REH cell (cell line): ENCODE results near the genes EIF2AK2 and CEBPZ.

DNA sequence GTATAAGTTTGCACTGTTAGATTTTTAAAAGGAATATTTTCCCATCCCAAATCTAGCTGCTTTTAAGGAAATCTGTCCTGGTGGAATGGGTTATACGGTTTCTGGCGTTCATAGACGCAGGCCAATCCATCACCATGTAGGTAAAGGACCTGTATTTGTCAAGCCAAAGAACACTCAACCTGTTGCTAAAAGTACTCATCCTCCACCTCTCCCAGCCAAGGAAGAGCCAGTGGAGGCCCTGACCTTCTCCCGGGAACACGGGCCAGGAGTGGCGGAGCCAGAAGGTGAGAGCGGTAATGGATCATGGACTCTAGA, 219.3 kb upstream of the RASGRP3 start:
- PRO-cap: no peak

DNA sequence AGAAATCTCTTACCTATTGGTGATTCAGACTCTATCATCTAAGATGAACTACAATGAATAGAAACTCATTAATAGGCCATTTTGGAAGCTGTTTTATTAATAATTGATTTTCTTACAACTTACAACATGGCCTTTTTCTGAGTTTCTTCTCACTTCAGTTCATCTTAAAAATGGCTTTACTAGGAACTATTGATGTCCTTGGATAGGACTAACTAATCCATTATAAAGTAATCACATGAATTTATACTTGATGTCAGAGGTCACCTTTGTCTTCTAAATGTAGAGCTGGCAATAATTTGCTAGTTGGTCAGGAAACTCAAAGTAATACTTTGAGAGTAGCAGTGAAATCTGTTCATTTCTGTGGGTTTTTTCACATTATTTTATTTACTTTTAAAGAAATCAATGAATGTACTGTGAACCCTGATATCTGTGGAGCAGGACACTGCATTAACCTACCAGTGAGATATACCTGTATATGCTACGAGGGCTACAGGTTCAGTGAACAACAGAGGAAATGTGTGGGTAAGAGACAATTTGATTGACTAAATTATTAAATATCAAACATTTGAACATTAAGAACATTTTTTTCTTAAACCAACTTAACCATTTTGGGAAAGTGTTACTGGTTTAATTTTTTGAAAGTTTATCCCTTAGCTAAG, 203.1 kb upstream of the RASGRP3 start:
- PRO-cap: no peak

- PRO-cap: no peak
Measured at GRCh38 chr2:33292862-33293497, 183.5 kb upstream of the RASGRP3 start.

DNA sequence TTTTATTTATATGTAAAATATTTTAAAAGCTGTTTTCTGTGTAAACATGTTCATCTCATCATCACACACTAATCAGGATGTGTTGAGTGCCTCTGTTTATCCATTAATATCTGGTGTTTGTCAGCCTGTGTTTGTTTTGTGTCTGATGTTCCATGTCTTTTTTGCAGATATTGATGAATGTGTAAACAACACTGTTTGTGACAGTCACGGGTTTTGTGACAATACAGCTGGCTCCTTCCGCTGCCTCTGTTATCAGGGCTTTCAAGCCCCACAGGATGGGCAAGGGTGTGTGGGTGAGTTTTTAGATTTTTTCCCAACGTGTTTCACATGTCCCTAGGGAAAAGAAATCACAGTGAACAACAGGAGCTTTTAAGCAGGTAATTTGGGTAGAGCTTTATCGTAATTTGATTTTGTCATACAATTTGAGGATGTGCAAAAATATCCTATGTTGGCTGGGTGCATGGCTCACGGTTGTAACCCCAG, 133.7 kb upstream of the RASGRP3 start:
- PRO-cap: no peak

- PRO-cap: no peak
Measured at GRCh38 chr2:33479044-33479743, 2.7 kb downstream of the RASGRP3 start.

DNA sequence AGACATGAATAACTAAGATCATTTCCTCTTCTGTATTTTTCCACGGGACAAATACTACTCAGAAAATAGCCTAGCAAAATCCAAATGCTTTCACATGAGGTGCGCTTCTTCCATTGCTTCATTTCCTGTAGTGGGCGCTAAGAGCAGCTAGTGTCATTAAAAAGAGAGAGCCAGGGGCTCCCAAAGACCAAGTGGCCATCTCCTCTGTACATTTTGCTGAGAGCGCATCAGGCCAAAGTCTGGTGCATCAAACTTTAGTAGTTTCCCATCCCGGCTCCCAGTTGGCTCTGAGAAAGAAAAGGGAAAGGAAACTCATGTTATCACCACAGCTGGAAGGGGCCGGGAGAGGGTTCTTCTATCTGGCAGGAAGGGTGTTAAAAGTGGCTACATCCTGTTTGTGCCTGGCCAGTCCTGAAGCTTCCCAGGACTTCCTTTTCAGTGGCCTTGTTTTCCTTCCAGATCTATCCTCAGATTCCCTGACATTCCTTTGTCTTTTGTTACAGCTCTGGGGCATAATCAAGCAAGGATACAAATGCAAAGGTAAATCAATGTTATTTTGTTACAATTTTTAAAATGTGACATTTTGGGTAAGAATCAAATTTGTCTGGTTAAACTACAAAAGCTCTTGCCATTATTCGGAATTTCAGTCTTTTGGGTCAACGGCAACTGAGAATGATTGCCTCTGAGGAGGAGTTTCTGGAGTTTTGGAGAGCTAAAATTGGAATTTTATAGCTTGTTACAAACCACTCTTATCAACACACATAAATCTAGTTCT, 43.9 kb downstream of the FAM98A start:
- PRO-cap: no peak

DNA sequence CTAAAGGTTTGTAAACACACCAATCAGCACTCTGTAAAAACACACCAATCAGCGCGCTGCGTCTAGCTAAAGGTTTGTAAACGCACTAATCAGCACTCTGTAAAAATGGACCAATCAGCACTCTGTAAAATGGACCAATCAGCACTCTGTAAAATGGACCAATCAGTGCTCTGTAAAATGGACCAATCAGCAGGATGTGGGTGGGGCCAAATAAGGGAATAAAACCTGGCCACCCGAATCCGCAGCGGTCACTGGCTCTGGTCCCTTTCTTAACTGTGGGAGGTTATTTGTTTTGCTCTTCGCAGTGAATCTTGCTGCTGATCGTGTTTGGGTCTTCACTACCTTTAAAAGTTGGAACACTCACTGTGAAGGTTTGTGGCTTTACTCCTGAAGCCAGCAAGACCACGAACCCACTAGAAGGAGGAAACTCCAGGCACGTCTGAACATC, 198.5 kb upstream of the FAM98A start:
- PRO-cap: no peak

GRCh38 chr2:34390731-34391172, 791.7 kb upstream of the FAM98A start:
- PRO-cap: no peak

GRCh38 chr2:36097313-36097832, 258.2 kb upstream of the CRIM1 start:
- PRO-cap: no peak

DNA sequence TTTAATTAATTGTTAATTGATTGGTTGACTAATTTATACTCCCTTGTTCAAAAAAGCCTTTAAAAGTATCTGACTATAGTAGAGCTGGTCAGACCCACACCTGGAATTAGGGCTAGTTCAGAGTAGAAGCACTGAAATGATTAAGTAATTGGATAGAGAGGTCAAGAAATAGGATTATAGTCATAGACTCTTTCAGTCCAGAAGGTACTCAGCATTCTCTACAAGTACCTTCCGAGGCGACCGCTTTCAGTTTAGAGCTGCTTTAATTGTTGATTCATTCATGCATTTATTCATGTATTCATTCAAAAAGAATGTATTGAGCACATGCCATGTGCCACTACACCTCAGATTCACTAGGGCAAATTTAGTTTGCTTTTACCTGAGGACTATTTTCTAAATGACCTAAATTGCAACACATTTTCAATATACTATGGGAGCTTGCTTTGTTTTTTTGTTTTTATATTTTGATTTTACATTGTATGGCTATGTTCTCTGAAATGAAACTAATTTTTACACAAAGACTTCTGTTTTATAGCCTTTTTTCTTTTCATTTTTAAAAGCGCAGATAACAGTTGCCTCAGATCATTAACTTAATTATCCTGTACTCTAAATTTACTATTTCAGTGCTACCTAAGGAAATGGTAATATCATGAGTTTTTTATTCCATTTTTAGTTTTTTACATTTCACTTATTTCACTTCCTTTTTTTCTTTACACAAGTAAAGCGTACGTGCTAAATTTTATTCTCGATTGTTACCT, 48.8 kb downstream of the CRIM1 start:
- PRO-cap: no peak

DNA sequence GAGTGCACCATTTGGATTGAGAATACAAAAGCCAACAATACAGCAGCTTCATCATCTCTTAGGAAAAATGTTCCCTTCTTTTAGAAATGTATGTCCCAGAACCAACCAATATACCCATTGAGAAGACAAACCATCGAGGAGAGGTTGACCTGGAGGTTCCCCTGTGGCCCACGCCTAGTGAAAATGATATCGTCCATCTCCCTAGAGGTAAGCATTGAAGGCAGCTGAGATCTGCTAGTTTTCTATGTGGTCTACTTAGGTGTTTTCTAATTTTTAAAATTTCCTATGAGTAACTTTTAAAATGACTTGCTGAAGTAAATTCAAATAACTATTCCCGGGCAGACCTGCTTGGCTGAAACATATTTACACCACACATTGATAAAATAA, 53.7 kb downstream of the FEZ2 start:
- PRO-cap: no peak

- PRO-cap: no peak
Measured at GRCh38 chr2:36921204-36922018, 44.9 kb downstream of the STRN start.

- PRO-cap: no peak
Measured at GRCh38 chr2:37105397-37105842, 21.1 kb downstream of the GPATCH11 start.

DNA sequence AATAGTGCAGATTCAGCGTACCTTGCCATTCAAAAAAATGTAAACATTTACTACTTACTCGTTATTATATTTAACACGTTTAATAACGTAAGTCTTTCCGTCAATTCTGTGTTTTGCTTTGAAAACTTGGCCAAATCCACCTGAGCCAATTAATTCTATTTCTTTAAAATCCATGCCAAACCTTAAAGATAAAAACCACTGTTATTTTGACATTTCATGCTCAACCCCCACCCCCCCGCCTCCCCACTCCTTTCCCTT, 30.6 kb downstream of the EIF2AK2 start:
- PRO-cap: no peak

GRCh38 chr2:37133825-37134667, 22.7 kb downstream of the EIF2AK2 start:
- PRO-cap: no peak

DNA sequence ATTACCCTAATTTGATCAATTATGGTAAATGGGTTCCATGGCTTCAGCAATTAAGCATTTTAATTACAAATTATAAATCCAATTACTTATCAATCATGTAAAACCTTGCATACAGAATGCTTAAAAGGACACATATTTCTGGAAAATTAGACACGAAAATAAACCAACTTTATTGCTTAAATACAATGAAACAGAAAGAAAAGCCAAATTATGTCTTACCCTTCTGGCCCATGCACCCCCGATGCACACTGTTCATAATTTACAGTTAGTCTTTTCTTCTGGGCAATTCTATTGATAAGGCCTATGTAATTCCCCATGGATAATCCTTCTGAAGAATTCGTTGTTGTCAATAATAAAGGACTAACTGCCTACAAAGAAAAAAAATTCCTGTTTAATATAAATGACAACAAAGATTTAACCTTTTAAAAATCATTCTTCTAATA, 15.4 kb downstream of the EIF2AK2 start:
- PRO-cap: no peak

GRCh38 chr2:37156262-37157501, at the start of gene EIF2AK2:
Gene EIF2AK2 (minus strand): TSS chr2:37156980.
- PRO-cap: bidirectional peak, plus-strand start at chr2:37157078, minus-strand start at chr2:37156958

DNA sequence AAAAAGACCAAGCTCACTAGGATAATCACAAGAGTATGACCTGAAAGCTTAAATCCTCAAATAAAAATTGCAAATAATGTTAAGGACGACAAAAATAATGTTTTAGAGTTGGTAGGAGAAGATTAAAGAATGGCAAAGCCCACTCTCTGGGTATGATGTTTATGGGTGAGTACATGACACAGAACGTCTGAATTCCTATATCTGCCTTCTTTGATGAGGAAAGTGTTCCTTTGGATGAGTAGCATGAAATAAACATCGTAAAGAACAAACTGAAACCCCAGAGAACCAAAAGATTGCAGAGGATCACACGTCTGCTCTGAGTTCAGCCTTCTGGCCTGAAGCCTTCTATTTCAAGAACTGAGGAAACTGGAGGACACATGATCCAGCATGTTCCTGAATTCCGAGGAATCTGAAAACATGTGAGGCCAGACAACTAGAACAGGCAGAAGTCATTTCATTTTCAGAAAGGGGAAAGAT, 8.6 kb downstream of the SULT6B1 start:
- PRO-cap: no peak

DNA sequence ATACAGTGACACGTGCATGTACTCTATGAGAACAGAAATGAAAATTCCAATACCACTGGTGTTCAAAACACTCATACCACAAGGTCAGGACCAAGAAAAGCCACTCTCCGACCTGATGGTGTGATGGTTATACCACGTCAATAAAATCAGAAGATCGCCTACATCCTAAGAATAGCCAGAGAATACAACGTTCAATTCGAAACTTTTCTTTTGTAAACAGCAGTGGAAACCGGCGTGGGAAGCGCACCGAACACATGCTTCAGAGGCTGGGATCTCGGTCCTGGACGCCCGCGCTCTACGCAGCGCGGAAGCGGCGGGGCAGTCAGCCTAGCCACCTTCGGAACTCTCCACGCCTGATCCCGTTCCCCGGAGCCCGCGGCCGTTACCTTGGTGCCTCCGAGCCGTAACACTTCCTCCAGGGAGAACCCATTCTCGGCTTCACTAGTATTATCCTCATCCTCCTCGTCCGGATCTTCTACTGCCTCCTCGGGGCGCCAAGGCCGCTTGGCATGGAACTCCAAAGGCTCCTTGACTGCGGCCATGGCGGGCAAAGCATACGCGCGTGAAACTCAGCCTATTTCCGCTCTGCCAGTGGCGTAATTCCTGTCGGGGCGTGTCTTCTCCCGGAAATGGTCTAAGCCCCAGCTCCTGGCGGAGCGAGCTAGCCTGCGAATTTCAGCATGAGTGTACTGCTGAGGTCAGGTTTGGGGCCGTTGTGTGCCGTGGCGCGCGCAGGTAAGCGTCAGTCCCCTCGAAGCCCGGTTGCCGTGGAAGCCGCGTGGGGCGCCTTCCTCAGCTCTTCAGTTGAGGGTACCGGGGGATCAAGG, at the start of gene CEBPZ:
Gene CEBPZ, minus strand, starts transcription at position 571 of the 827 bp plus-strand sequence.
- PRO-cap: bidirectional peak, plus-strand start at position 321 of the sequence, minus-strand start at position 208 of the sequence; bidirectional peak, plus-strand start at position 681 of the sequence, minus-strand start at position 542 of the sequence

DNA sequence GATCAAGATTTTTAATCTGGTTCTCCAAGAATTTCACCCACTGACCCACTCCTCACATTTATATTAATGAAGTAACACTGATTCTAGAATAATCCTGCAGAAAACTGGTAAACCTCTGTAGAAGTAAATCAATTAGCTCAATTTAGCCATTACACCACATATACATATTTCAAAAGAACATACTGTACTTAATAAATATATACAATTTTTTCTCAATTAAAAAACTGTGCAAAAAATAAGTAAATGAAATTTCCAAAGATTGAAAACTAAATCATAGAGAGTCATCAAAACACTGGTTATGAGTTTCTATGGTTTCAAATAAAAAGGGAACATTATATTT, 10.3 kb downstream of the PRKD3 start:
- PRO-cap: no peak